Aortic smooth muscle cell (primary cell): ENCODE results near the gene CIDEB.

- RRBS, result 92% methylated on average over 4 of the region's 7 CpGs
These were observed 2.6 kb downstream of the EMC9 start for GRCh38 chr14:24138729-24139264.

- RRBS, result no CpG with 5 or more reads among the region's 2 CpGs
These were observed 3.0 kb downstream of the IRF9 start for GRCh38 chr14:24164134-24164360.

DNA sequence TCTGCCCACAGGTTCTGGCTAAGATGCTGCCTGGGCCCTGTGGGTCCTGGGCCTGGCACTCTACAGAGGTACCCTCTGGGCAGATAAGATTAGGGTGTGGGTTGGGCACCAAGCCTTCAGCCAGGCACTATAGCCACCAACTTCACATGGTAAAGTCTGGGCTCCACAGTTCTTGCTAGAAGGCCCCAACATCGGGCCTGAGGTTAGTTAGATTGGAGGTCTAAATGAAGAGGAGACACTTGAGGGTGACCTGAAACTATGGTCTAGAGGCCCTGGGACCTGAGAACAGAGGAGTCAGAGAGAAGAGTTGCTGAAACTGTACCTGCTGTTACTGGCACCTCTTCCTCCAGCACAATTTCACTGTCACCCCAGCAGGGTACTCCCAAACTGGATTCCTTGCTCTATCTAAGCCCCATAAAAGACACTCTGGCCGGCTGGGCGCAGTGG is 5.2 kb upstream of the REC8 start:
- RRBS, result no CpG with 5 or more reads among the region's 3 CpGs

GRCh38 chr14:24233137-24233346 is 313 bp downstream of the GMPR2 start:
- RRBS, result no CpG with 5 or more reads among the region's 9 CpGs

GRCh38 chr14:24305026-24306212 is 2.4 kb downstream of the CIDEB start:
- RRBS, result no CpG with 5 or more reads among the region's 16 CpGs

DNA sequence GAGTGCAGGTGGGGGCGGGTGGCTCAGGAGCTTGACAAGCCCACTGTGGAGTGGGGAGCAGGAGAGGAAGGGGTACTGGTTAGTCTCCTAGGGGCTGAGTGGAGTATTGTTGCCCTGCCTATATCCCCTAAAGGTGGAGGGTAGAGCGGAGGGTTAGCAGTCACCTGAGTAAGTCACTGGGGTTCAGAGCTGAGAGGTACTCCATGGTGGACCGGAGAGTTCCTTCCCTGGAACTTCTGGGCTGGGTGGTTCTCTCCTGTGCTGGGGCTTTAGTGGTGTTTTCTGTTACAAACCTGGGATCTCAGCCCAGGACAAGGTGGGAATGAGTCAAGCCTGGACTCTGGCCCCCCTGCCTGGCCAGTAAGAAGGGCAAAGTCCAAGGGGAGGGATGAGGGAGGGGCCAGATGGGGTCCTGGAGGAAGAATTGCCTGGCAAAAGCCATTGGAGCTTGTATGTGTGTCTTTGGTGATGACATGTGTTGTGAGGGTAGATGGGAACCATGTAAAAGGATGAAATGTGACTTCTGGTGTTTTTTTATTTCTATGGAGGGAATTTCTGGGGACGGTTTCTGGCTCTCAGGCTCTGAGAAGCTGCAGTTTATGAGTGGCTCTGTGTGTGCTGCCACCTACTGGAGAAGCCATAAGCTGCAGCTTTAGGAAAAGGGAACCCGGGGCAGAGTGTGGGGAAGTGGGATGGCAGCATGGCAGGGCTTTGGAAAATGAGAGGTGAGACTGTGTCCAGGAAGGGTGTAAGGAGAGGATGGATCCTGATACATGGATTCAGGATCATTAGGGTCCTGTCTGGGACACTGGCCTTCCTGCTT is at the start of gene CIDEB:
TSS of gene CIDEB (minus strand) at position 324 of the 823 bp plus-strand sequence.
- RRBS, result no CpG with 5 or more reads among the region's 5 CpGs

DNA sequence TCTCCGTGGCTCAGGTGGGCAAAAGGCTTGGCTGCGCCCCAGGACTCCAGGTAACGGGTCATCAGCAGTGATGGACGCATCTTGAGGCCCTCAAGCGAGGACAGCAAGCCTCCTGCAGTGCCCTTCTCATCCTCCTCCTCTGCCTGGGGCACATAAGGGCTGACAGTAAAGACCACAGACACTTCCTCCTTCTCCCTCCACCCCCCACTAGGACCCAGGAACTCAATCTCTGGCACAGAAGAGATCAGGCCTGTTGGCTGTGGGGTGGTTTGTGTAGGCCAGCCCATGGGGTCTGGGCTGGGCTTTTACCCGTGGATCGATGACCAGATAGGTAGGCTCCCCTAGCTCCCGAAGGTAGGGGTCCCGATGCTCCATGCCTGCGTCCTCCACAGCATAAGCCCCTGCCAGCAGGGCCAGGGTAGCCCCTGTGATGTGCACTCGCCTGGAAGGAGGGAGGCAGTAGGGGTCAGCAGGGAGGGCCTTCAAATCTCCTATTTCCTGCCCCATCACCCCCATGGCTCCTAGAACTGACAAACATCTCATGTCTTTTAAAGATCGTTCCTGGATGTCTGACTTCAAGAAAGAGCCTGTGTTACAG is 5.7 kb downstream of the ADCY4 start:
- RRBS, result no CpG with 5 or more reads among the region's 12 CpGs

DNA sequence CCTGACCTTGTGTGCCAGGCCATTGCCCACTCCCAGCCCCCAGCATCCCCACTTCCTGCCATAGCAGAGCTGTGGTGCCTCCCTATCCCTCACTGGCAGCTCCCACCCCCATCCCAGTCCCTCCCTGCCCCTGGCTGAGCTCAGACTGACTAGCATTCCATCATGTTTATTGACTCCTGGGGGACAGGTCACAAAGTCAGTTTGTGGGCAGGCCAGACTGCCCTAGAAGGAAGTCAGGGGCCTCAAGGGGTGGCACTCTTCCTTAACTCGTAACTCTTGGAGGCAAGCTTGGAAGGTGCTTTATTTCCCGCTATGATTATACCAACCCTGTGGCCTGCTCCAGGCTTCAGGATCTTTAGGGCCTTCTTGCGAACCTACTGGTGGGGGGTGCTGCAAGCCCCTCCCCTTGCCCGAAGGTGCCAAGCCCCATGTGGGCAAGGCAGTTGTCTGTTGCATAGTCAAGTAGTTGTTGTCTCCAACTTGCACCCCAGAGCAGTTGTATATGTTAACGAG is 1.1 kb upstream of the ADCY4 start:
- RRBS, result no CpG with 5 or more reads among the region's 5 CpGs

DNA sequence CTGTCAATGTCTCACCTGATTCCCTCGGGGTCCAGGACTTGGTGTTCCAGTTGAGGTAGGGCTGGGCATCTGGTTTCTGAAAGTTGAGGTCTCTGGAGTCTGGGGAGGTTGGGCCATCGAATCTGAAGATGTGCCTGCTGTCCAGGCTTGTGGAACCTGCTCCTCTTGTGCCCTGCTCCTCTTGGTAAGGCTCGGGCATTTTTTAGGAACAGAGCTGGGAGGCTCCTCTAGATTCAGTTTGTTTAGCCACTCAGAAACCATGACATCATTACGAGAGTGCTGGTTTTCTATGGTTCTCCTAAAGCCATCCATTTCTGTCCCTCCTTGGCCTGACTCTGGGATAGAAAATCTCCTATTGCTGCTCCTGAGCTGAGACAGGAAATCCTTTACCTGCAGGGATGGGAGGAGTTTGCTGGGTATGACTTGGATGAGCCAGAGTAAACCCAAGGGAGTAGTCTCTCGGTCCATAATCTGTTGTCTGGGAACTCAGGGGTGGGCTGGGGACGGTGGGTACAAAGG is 2.3 kb upstream of the ADCY4 start:
- RRBS, result no CpG with 5 or more reads among the region's 6 CpGs

DNA sequence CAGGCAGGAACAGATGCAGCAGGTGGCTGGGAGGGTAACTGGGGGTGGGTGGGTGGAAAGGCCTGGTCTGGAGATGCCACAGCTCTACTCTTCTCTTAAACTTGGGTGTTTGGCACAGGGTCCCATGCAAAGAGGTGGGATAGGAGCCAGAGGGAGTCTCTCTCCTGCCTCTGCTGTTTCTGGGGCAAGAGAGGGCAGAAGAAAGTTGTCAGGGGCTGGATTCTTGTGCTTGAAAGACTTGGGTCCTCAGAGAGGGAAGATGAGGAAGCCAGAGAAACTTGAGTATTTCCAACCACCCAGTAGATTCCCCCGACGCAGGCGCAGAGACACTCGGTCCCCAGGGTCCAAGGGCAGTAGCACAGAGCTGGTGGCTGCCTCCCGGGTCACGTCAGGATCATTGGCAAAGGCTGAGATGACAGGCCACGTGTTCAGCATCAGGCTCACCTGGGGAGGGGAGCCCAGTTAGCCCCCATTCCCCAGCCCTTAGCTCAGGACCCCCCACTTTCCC is 1.9 kb downstream of the CBLN3 start:
- RRBS, result no CpG with 5 or more reads among the region's 7 CpGs

GRCh38 chr14:24437279-24437997 is 5.1 kb downstream of the SDR39U1 start:
- RRBS, result no CpG with 5 or more reads among the region's 6 CpGs

DNA sequence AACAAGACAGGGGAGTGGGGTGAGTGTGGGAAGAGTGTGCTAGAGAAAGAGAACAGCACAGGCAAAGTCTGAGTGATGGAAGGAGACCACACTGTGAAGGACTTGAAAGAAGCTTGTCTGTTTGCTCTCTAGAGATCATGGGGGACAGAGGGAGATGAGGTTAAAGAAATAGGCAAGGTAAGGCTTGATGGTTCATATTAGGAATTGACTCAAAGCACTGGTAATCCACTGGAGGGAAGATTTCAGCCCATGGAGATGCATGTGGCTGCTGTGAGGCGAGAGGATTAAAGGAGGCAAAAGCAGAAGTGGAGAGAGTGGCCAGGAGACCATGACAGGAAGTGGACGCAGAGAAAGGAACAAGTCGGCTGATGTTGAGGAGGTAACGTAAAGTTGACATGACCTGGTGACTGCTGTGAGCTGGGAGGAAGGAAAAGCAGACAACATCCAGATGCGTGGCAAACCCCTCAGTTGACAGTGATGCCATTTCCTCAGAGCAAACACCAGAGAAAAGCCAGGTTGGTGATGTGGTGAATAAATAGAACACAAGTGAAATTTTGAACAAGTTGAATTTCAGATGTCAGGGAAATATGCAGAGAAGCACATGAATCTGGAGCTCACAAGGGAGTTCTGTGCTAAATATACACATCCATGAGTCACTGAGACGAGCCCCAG is 61.2 kb upstream of the GZMB start:
- RRBS, result no CpG with 5 or more reads among the region's 6 CpGs

DNA sequence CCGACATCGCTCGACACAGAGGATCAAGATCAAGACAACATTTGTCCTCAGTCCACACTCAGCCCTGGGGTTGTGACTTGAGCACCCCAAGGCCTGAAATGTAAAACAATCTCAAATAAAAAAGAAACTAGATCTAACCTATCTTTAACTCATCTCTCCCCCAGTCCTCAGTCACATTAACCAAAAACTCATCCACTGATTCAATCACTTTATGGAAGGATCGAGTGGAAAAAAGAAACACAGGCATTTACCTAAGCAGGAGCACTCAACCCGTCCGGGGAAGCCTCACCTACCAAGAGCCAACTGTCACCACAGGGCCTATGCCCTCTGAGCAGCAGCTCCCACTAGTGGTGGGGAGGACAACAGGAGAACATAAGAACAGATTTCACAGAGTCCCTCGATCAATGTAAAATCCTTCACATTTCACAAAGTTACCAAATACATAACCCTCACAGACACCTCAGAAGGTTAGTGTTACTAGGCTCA is 17.6 kb downstream of the STXBP6 start:
- RRBS, result no CpG with 5 or more reads among the region's 7 CpGs

GRCh38 chr14:28765883-28766728 is 481 bp upstream of the FOXG1 start:
- RRBS, result 5% methylated on average over 16 of the region's 71 CpGs

GRCh38 chr14:29236624-29237243 is 470.1 kb downstream of the FOXG1 start:
- RRBS, result no CpG with 5 or more reads among the region's 2 CpGs

DNA sequence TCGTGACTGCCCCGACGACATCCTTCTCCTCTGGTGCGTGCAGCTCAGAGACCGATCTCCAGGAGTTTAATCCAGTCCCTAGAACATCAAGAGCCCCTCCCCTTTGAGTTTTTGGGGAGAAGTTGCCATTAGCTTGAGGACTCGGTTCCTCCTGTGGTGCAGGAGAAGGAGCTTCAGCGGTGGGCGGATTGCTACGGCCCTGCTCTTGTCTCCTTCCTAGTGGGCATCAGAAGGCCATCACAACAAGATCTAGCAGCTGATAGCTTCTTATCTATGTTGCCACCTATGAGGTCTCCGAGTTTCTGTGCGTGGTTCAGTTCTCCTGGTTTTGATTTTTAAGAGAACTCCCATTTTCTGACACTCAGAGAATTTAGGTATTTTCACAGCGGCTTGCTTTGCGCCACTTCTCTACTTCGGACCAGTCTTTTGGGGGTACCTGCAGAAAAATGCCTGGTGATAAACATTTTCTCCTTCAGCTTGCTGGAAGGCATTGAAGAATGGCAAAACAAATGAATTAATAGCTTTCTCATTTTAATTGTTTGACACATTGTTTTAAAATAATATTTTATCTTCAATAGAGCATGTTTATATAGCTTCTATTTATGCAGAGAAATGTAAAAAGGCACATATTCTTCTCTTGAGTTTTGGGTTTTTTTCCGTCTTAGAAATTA is 446 bp downstream of the SCFD1 start:
- RRBS, result no CpG with 5 or more reads among the region's 15 CpGs

DNA sequence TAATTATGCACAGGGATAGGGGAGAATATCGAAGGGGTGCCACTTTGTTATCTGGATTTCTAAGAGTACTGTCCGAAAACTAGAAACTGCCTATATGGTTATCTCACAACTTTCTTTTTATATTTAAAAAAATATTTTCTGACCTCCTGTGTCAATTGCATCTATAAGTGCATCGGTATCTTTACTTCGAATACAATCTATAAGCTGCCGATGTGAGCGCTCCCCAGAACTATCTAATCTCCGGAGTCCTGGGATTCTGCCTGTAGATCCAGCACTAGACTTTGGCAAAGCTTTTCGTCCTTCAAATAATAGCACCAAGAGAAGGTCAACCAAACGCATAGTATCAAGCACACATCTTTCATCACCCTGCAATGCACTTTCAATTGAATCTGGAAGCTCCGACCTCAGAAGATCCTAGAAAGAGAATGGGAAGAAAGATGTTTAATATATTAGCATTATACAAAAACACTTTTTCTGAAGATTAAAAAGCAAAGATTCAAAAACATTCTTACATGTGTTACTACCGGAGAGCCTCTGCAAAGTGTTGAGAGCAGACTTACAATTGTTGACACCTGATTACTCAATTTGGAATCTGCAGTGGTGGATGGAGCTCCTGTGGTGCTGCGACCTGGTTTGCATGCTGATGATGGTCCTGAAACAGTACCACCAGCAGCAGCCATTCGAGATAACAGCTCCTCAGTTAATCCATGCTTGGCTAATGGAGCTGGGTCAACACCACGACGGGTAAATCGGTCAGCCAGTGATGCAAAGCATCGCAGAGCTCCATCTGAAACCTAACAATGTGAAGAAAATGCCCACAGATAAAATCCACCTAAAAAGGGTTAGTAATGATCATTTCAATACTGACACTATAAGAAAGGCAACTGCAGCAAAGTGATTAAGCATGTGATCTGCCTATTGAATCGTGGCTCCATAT is 34.3 kb downstream of the HECTD1 start:
- RRBS, result no CpG with 5 or more reads among the region's 18 CpGs

DNA sequence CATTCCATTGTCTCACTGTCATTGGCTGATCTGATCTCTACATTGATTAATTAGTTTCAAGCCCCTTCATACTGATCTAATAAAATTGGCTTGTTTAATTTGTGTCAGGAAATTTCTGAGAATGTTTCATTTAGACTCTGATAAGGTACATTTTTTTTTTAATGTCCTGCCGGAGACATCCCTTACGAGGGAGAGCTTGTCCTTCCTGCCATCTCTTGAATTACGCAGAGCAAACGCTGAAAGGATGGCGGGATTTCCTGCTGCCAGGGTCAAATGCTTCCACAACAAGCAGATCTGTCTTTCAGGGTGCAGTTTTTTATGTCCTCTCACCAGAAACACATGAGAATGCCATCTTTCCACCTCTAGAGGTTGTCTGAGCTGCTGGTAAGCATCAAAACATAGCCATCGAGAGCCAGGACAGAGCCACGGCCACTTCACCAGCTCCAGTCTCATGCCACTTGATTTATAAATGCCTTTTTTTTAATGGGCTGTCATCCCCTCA is 126.8 kb upstream of the ARHGAP5 start:
- RRBS, result no CpG with 5 or more reads among the region's 7 CpGs